ENCODE measurements around the gene SUPT20H.

GRCh38 chr13:33204204-33205317 lies 81.0 kb downstream of the STARD13 start:
- PRO-cap, result no peak
- RAMPAGE, long total RNA, 2 experiments, result no peak in any of the 2 experiments

DNA sequence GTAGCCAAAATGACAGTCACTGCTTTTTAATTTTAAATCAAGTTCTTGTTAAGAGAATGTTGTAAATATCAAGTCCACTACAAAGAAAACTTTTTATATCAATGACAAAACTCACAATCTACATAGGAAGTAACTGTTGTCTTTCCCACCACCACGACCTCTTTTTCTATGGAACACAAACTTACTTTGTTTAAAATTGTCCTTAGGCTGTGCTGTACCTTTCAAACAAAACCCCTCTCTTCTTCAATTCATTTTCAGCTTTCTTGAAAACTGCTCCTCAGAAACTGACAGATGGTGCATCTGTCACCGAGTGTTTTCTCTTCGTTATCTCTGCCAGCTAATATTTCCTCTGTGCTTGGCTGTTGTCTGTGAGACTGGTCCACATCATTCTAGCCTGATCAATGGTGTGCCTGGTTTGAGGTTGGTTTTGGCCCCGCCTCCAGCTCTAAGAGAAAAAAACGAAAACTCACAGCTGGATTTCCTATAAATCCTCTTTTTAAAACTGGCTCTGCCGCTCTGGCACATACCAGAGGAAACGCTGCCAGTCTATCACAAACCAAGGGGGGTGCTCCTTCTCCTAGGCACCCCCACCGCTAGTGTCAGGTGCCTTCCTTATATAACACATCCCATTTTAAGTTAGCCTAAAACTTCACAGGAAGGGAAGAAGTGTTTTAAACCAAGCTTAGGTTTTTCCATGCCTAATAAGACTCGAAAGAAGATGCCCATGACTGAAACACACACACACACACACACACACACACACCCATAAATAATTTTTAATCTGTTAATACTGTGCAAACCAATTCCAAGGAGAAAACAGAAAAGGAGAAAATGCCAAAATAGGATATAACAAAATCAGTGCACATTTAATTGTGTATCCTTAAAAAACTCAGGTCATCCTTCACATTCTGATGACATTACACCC lies 79.7 kb downstream of the STARD13 start:
- PRO-cap, result no peak
- RAMPAGE, long total RNA, 2 experiments, result no peak in any of the 2 experiments

DNA sequence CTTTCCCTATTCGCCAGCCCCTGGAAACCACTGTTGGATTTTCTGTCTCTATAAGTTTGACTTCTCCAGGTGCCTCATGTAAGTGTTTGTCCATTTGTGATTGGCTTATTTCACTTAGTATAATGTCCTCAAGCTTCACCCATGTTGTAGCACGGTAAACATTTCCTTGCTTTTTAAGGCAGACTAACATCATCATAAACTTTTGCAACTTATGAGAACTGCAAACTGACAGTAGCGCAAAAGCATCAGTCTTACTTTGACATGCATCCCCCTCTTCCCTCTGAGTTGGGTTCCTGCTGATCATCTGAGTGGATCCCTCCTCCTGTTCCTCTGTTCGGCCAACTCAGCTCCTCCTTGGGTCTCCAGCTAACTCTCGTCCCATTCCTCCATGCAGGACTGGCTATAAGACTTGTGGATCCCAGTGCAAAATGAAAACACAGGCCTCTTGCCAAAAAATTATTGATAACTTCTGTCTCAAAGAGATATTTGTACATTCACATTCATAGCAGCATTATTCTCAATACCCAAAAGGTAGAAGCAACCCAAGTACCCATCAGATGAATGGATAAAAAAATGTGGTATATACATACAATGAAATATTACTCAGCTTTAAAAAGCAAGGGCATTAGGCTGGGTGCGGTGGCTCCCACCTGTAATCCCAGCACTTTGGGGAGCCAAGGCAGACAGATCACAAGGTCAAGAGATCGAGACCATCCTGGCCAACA lies 64.2 kb downstream of the STARD13 start:
- PRO-cap, result no peak
- RAMPAGE, long total RNA, 2 experiments, result no peak in any of the 2 experiments

GRCh38 chr13:33509315-33510543 lies 224.2 kb upstream of the STARD13 start:
- PRO-cap, result no peak
- RAMPAGE, long total RNA, 2 experiments, result no peak in any of the 2 experiments

DNA sequence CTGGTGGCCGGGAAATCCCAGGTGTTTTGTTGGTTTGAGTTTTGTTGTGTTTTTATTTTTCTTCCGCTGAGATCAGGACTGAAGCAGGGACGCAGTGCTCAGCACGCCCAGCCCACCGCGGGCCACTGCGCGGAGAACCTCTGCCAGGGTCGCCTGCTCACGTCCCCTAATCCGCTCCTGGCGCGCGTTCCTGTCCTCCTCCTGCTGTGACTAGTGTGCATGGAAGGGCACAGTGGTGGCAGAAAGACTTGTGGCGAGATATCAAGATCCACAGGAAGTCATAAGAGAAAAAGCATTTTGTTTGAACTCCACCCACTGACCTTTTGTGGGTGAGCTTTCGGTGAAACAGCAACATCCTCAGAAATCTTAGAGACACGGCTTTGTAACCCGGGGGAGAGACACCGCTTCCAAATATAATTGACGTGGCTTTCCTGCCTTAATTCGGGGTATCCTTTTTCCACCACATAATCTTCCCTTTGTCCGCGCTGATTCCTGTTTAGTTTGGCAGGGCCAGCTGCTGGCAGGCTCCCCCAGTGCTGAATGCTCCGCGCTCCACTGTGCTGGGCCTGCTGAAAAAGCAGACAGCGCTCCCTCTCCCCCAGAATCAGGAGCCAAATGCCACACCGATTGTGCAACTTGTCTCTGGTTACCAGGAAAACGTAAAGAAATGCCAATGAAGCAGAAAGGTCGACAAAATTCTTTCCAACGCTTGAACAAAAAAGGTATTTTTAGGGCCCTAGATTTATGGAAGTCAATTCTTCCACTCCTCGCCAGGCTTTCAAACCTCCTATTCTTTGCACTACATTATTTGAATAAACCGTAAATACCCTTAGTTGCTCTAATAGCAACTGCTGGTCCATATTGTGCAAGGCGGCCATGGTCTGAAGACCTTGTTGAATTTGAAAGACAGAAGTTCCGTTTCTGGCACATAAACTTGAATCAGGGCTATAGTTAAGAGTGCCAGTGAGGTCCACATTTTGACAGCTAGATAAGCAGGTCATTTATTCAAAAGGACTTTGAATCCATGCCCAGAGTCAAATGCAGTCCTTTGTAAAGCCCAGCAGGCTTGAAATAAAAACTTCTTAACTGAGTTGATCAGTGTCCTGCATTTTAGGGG lies 206.9 kb upstream of the RFC3 start:
- PRO-cap, result no peak
- RAMPAGE, long total RNA, 2 experiments, result no peak in any of the 2 experiments

DNA sequence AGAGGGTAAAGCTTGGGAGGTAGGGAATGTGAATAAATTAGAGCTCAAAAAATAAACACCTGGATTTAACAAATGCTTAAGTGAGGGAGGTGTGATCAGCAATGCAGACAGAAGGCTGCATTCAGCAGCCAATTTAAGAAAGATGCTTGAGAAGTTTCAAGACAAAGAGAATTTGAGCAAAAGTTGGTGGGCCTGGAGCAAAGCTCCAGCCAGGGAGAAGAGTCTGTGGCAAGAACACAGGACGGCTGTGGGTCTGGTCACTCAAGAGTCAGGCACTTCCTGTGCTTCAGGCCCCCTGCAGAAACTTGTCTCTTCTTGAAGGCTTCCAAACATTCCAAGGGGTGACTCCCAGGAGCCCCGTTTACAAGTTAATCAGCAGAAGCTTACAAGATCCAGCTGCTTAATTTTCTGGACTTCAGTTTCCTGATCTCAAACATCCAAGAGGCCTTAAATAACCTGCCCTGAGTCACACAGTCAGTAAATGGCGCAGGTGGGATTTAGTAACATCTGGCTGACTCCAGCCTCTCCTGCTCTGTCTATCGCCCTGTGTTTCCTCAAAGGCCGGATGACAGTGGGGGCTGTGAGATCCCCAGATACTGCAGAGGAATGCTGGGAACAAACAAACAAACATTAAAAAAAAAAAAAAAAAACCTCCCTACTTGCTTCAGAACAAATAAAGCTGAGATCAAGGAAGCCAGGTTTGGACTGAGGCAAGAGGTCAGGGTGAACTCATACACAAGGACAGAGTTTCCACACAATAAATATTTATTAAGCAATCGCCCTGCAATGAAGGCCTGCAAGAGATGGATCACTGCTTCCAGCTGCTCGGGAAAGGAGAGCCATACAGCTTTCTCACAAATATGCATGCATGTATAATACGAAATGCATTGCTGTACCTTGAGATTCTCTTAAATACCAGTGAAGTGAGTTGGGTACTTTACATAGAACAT lies 175.5 kb upstream of the RFC3 start:
- PRO-cap, result no peak
- RAMPAGE, long total RNA, 2 experiments, result no peak in any of the 2 experiments

DNA sequence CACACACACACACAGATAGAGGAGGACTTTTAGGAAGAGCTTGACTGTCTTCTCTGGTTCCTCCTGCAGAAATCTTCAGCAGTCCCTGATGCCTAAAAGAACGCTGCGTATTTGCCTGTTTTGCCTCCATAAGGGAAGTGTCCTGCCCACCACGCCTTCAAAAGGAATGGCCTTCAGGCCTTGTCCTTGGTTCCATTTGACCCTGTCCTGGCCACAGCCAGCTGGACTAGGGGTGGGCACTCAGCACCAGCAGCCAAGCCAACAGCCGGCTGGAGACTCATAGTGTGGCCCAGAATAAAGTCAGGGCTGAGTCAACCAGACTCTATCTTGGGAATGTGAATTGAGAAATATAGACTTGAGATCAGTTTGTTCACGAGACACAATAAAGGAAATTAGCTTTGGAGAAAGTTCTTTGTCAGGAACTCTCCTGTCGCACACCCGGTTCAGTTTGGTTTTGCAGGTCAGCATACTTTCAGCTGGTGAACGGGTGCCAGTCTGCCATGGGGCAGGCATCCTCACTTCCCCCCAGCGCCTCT lies 174.7 kb upstream of the RFC3 start:
- PRO-cap, result no peak
- RAMPAGE, long total RNA, 2 experiments, result no peak in any of the 2 experiments

DNA sequence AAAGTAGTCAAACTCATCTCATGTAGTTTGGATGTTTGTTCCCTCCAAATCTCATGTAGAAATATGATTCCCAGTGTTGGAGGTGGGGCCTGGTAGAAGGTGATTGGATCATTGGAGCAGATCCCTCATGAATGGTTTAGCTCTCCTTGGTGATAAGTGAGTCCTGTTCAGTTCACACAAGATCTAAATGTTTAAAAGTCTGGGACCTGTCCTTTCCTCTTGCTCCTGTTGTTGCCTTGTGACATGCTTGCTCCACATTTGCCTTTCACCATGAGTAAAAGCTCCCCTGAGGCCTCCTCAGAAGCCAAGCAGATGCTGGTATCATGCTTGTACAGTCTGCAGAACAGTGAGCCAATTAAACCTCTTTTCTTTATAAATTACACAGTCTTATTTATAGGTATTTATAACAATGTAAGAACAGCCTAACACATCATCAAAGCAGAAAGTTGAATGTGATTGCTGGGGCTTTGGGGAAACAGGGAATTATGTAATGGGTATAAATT lies 24.2 kb upstream of the RFC3 start:
- PRO-cap, result no peak
- RAMPAGE, long total RNA, 2 experiments, result no peak in any of the 2 experiments

- PRO-cap, result no peak
- RAMPAGE, long total RNA, 2 experiments, result no peak in any of the 2 experiments
Observed at GRCh38 chr13:34044792-34045144, 226.8 kb downstream of the RFC3 start.

DNA sequence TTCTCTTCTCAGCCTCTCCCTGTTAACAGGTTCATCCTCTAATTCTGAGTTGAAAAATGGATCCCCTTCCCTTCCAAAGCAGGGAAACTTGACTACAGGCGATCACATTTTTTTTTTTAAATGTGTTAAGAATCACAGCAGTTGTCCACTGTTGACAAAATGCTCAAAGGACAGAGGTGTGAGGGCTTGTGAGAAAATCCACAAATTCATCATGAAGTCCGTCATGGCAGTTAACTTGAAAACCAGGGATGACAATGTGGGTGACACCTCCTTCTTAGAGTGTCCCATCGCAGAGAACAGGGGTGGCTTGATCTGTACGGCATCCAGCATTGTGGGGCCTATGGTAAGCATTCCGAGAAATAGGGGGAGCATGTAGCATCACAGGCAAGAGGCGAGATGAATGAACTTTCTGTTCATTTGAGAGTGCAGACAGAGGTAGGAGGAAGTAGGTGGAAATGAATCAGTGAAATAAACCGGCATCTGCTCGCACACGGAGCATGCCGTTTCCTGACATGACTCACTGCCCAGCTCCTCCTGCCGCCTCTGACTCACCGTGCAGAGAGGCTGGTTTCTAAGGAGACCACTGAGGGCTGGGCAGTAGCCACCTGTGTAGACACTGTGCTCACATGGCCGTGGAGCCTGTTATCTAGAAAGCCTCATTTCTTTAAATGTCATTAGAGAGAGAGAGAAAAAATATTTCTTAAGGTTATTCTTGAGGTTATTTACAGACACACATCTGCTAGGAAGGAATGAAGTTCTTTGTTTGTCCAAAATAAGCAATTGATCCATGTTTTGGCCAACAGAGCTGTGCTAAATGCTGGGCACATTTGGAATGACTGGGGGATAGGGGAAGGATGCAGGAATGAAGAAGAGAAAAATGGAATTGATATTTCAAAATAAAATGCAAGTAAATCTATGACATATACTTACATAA lies 339.0 kb downstream of the RFC3 start:
- PRO-cap, result no peak
- RAMPAGE, long total RNA, 2 experiments, result no peak in any of the 2 experiments

DNA sequence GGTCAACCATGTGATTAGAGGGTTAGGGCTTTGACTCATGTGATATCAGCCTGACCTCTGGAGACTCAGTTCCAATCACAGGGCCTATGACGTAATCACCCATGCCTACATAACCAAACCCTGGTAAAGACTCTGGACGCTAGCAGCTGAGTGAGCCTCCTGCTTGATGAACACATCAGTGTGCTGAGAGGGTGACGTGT lies 203.5 kb downstream of the DCLK1 start:
- PRO-cap, result no peak
- RAMPAGE, long total RNA, 2 experiments, result no peak in any of the 2 experiments

DNA sequence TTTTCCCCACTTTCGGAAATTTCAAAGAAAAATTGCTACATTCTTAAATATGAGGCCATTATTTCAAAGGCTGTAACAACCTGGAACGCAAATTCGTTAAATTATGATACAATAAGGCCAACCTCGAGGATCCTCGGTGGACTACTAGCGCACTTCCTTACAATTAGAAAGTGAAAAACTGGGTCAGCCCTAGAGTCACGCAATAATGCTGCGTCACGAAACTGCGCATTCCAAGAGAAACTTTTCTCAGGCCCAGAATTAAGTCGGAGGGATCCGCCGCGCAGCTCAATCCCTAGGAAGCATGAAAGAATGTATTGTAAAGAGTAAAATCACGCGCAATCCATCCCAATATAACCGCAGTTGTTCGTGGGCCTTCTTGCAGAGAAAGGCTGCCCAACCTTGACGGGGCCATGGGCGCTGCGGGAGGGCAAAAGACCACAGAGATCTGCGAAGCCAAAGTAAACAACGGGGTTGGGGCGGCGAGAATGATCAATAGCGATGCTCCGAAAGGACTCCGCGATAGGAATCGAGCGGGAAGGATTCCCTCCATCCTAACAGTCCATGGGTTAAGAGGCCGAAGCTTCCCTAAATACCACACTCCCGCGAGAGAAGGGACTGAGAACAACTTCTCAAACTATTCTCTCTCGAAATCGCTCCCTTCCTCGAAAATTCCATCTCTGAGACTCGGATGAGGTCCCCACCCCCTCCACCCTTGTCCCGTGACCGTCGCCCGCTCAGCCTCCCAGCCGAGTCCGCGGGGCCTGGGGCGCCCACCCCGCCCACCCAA lies 598 bp downstream of the SPART start:
- PRO-cap, result bidirectional peak, plus-strand start at position 255 of the sequence, minus-strand start at position 146 of the sequence; bidirectional peak, plus-strand start at position 745 of the sequence, minus-strand start at position 686 of the sequence
- RAMPAGE, long total RNA, 2 experiments, result no peak in any of the 2 experiments

GRCh38 chr13:36359447-36360071 lies 13.4 kb upstream of the SPART start:
- PRO-cap, result no peak
- RAMPAGE, long total RNA, 2 experiments, result no peak in any of the 2 experiments

- PRO-cap, result no peak
- RAMPAGE, long total RNA, 2 experiments, result no peak in any of the 2 experiments
Observed at GRCh38 chr13:36850981-36851956, 32.2 kb downstream of the RFXAP start.

- PRO-cap, result bidirectional peak, plus-strand start at chr13:37059730, minus-strand start at chr13:37059686
- RAMPAGE, long total RNA, 2 experiments, result start-site peak on the minus strand in 1 of 2 experiments, at chr13:37059626-37059653 at its widest, 147 reads per replicate
Observed at GRCh38 chr13:37058806-37060098, at the start of gene SUPT20H. Gene SUPT20H, minus strand, starts transcription at chr13:37059688.

GRCh38 chr13:37288022-37288472 lies 182.6 kb upstream of the CSNK1A1L start:
- PRO-cap, result no peak
- RAMPAGE, long total RNA, 2 experiments, result no peak in any of the 2 experiments

GRCh38 chr13:37580345-37580777 lies 18.2 kb downstream of the POSTN start:
- PRO-cap, result no peak
- RAMPAGE, long total RNA, 2 experiments, result no peak in any of the 2 experiments

DNA sequence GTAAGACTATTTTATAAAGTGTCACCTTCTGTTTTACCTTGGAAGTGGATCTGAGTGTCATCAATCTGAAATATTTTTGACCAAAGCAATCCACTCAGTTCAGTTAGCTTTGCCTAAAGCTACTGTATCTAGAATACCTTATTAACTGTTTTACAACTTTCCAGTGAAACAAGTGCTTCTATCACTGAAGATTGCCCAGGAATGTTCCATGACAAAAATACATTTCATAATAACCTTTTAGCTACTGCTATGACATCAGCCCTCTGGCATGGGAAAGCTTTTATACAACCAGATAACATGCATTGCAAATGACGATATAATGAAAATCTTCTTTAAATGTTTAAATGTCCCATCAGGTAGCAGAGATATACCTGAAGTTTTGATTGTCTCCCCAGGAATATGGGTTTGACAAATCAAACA lies 72.2 kb downstream of the UFM1 start:
- PRO-cap, result no peak
- RAMPAGE, long total RNA, 2 experiments, result no peak in any of the 2 experiments

DNA sequence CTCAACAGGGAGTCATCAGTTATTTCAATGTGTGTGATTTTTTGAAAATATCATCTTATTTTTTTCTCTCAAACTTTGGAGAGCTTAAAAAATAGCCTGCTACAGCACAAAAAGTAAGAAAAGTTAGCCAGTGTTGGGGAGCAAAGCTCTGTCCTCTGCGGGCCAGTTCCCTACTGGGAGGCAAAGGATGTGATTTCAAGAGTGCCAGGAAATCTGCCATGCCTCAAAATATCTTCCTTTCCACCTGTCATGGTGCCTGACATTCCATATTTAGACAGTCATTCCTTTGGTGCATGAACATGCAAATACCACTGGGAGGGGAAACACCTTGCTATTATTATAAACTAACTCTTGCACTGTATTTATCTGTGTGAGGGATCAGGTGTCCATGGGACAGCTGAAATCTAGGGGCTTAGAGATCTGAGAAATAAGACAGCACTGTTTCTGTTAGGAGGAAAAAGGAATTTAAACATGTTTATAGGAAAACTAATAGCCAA lies 10.3 kb downstream of the FREM2 start:
- PRO-cap, result no peak
- RAMPAGE, long total RNA, 2 experiments, result no peak in any of the 2 experiments

DNA sequence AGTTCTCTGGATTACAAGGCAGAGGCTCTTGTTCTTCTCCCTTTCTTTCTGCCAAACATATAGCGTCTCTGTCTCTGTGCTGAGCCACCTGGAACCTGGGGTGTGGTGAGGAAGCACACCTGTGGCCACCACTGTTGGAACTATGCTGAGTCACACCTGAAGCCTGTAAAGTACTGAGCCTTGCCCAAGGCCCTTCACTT lies 127.5 kb downstream of the FREM2 start:
- PRO-cap, result no peak
- RAMPAGE, long total RNA, 2 experiments, result no peak in any of the 2 experiments